SP-49 (cell line): ENCODE measurements around a stretch of chr16.

DNA sequence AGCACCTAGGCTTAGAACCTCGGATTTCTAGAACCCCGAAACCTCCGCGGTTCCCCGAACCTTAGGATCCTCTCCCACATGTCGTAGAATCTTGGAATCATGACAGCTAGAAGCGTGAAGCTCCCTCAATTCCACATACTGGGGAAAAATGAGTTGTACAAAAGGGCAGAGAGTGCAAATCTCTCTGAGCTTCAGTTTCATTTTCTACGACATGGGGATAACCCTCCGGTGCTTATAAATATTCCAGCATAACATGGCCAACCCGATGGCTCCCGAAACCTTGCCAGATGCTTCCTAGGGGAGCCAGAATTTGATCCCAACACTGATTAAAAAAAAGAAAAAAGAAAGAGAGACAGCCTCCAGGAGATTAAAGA lies 487 bp upstream of the PYCARD start:
- PRO-cap = no peak

DNA sequence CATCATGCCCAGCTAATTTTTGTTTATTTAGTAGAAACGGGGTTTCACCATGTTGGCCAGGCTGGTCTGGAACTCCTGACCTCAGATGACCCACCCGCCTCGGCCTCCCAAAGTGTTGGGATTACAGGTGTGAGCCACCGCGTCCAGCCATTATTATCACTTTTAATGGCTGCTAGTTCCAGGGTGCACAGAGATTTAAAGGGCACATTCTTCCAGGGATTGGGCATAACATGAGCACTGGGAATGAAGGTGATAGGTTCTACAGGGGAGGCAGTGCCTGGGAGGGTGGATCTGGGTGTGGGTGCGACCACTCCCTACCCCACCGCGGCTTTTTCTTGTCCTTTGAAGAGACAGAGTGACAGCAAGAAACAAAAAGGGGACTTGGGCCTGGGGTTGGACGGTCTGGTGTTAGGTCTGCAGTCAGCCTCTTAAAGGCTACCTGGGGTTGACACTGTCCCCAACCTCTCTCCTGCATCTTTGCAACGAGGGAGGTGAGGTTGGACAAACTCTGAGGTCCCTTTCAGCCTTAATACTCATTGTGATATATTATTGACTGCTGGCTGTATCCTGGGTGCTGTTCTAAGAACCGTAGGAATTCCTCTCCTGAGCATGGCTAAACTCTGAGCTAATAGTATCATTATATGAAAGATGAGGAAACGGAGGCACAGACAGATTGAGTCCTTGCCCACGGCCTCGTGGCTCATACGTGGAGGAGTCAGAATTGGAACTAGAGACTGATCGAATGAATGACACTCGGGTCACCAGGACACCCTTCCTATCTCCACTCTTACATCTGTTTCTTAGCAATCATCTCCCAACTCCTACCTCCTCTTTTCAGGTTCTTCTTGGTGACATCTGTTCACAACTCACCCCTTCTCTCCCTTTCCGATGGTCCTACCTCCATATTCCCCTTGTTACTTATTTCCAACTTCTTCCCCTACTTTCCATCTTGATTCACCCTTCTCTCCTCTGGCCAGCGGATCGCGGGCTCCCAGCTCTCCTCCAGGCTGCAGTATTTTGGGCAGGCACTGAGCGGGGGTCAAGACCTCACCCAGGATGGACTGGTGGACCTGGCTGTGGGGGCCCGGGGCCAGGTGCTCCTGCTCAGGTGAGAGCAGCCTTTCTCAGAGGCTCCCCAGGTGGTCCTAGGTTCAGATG lies 15.5 kb downstream of the ITGAX start:
- PRO-cap = no peak

DNA sequence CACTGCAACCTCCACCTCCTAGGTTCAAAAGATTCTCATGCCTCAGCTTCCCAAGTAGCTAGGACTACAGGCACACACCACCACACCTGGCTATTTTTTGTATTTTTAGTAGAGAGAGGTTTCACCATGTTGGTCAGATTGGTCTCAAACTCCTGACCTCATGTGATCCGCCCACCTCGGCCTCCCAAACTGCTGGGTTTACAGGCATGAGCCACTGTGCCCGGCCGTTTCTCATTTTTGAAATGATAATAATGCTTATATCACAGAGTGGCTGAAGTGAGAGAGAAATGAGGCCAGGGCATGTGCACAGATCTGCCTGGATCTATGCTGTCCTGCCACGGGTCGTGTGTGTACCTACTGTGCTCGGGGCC lies 3.0 kb downstream of the COX6A2 start:
- PRO-cap = no peak

DNA sequence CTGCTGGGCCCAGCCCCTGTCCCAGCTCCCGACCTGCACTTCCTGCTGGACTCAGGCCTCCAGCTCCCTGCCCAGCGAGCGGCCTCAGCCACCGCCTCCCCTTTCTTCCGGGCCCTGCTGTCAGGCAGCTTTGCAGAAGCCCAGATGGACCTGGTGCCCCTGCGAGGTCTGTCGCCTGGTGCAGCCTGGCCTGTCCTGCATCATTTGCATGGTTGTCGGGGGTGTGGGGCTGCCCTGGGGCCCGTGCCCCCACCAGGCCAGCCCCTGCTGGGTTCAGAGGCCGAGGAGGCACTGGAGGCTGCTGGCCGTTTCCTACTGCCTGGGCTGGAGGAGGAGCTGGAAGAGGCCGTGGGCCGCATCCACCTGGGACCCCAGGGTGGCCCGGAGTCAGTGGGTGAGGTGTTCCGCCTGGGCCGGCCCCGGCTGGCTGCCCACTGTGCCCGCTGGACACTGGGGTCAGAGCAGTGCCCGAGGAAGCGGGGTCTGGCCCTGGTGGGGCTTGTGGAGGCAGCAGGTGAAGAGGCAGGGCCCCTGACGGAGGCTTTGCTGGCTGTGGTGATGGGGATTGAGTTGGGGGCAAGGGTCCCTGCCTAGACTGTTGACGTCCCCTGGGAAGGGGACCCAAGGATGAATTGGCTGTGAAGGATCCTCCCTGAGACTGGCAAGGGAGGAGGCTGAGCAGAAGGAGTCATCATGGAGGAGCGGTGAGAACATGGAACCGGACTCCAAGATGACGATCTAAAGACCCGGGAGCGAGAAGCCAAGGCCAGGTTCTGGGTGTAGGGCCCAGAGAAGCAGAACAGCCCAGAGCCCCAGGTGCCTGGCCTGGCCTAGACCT lies 5.4 kb upstream of the TGFB1I1 start:
- PRO-cap = no peak

GRCh38 chr16:31471080-31471690 lies 767 bp upstream of the TGFB1I1 start:
- PRO-cap = no peak

DNA sequence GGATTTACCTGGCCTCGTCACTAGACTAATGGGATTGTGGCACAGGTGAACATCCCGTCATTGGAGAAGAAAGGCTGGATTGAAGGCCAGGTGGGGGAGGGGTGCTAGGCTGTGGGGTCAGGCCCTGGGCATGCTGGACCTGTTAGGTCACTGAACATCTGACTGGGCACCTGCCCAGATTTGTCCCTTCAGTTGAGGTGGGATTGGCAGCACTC lies 1.0 kb upstream of the KRBOX5 start:
- PRO-cap = no peak

DNA sequence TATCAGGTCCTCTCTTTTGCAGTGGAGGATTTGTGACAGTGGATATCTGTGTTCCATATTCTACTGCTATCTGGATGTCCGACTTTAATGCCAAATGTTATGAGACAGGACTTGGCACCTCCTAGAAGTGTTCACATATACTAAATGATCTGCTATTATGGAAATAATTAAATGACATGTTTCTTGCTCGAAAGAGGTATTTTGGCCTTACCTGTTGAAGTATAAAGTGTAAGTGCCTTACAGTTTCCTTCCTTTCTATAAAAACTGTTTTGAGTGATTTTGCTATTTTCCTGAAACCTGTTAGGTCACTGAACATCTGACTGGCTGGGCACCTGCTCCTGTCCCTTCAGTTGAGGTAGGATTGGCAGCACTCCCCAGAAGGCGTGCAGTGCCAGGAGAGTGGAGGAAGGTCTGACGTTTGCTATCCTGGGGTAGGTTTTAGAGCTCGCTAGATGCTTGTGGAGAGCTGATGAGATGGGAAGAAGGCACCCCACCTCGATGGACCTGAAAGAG lies 1.1 kb downstream of the KRBOX5 start:
- PRO-cap = no peak

DNA sequence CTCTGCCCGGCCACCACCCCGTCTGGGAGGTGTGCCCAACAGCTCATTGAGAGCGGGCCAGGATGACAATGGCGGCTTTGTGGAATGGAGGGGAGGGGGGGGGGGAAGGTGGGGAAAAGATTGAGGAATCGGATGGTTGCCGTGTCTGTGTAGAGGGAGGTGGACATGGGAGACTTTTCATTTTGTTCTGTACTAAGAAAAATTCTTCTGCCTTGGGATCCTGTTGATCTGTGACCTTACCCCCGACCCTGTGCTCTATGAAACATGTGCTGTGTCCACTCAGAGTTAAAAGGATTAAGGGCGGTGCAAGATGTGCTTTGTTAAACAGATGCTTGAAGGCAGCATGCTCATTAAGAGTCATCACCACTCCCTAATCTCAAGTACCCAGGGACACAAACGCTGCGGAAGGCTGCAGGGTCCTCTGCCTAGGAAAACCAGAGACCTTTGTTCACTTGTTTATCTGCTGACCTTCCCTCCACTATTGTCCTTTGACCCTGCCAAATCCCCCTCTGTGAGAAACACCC lies 36.7 kb upstream of the ZNF267 start:
- PRO-cap = no peak

DNA sequence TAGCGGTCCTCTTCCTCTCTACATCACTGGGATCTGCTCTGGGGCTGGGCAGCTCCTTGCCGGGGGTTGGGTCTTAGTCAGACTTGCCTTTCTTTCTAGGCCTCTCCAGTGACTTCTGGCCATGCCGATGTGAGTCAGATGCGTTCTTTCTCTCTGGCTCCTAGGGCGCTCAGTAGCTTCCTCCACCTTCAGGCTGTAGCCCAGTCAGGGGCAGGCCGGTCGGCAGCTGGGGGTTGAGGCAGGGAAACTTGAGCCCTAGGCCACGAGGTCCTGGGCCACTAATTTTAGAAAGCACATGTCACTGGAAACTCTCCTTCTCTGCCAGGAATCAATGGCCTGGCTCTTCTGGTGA lies 192.3 kb upstream of the TP53TG3 start:
- PRO-cap = no peak

- PRO-cap = no peak
Observed at GRCh38 chr16:33686895-33687440, 227.6 kb downstream of the TP53TG3F start.

DNA sequence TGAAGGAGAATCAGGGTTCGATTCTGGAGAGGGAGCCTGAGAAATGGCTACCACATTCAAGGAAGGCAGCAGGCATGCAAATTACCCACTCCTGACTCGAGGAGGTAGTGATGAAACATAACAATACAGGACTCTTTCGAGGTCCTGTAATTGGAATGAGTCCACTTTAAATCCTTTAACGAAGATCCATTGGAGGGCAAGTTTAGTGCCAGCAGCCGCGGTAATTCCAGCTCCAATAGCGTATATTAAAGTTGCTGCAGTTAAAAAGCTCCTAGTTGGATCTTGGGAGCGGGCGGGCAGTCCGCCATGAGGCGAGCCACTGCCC lies 701.0 kb downstream of the TP53TG3F start:
- PRO-cap = no peak

DNA sequence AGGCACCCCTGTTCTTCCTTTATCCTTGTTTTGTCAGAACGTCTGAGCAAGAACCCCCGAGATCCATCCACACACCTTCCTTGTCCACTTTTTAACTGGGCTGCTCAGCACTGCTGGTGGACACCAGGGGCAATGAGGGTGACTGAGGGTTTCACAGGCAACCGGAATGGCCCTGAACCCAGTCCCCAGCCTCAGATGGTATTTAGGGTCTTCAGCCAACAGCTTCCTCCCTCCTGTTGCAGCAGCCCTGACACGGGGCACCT lies 1692.1 kb downstream of the TP53TG3F start:
- PRO-cap = no peak

DNA sequence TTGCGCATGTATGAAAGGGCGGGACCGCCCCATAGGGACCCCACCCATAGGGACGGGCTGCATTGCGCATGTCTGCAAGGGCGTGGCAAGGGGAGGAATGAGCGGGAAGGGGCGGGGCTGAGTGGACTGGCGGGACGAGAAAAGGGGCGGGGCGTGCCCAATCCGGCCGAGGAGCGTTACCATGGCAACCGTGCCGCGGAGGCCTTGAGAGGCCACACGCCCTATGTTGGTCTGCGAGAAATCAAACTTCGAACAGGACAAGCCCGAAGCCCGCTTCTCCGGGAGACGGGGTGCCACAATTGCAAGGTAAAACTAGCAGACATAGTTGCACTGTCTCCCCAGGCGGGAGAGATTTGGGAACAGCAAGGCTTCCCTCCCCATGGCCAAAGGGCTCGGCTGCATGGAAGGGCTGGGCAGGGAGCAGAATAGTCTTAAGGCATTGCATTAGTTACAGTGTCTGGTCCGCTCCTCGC lies 1748.3 kb downstream of the TP53TG3F start:
- PRO-cap = no peak

GRCh38 chr16:35336641-35337125 lies 1877.3 kb downstream of the TP53TG3F start:
- PRO-cap = no peak

DNA sequence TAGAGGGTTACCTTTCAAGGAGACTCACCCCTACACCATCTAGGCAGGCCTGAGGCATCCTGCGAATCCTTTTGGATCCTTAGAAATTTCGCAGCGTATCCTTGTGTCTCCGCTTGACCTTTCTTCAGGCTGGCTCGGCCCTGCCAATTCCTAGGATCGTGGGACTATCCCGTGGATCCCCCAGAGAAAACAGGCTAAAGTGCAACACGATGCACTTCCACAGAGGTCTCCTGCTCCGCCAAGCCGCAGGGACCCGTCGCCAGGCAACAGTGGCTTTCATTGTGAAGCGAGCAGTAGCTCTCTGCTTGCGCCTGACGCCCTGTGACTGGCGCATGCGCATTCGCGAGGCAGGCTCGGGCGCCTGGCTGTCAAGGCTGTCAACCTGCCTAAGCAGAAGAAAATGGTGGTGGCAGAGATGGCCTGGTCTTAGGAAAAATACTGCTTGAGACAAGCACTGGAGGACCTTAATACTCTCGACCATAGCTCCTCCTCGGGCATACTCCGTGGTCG lies 2335.9 kb downstream of the TP53TG3F start:
- PRO-cap = no peak

- PRO-cap = no peak
Observed at GRCh38 chr16:46632884-46633462, 11.8 kb upstream of the SHCBP1 start.

DNA sequence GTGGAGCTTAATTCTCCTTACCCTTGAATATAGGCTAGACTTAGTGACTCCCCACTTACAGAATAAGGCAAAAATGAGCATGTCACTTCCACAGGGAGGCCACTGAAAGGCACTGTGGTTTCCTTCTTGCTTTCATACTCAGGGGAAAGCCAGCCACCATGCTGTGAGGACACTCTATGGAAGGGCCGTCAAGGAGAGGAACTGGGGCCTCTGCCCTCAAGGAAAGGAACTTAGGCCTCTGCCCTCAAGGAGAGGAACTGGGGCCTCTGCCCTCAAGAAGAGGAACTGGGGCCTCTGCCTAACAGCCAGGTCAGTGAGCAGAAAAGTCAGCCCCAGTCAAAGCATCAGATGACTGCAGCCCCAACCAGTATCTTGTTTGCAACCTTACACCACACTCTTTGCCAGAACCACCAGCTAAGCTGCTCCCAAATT lies 30.0 kb downstream of the VPS35 start:
- PRO-cap = no peak

DNA sequence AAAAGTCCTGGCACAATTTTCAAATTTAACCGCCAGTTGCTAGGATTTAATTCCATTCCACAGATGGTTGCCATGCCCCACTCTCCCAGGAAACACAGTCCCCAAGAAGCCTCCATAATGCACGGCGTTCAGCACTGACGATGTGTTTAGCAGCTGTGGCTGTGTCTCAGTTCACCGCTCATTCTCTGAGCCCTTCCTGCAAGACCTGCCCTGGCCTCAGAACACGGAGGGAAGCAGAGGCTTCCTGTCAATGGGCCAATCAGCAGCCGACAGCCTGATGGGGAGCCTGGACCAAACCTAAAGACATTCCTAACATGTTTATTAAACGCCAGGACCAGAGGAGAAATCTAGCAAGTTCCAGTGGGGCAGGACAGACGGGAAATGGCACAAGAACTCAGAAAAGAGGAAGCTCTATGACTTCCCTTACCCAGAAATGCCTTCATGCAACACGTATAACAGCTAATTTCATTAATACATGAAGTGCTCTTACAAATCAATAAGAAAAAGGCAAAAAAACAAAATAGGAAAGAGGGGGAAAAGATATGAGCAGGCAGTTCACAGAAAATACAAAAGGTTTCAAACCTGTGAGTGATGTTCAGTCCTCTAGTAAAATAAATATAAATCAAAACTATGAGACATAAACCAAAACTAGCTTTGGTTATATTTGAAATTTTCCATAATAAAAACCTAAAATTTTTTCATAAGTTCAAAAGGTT lies 4.7 kb downstream of the MYLK3 start:
- PRO-cap = no peak

- PRO-cap = no peak
Observed at GRCh38 chr16:46745355-46745942, 2.7 kb downstream of the MYLK3 start.

DNA sequence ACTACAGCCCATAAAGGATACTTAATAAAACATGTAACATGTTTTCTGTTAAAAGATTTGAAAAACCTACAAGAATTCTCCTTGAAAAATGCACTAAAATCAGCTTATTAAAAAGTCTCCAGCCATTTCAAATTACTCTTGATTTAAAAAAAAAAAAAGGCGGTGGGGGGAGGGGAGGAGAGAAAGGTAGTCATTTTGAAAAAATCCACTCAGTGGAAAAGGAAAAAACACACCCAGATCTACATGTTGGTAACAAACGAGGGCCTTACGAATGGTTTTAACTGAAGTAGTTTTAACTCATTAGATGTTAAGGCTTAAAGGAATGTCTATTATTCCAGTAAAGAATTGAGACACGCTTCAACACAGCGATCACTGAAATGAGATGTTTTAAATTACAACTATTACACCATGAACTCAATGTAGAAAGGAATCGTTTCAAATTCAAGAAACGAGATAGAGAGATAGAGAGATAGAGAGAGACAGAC lies 1.2 kb downstream of the C16orf87 start:
- PRO-cap = no peak